Measurements from ENCODE around the gene WDR25.

GRCh38 chr14:100375888-100376829 lies at the start of gene WDR25:
Gene WDR25, plus strand, starts transcription at chr14:100376485.
- PRO-cap: bidirectional peak, plus-strand start at chr14:100376485, minus-strand start at chr14:100376279
- RAMPAGE, long total RNA: start-site peak on the minus strand at chr14:100376277-100376315, 208 reads; start-site peak on the plus strand at chr14:100376465-100376485, 52 reads

DNA sequence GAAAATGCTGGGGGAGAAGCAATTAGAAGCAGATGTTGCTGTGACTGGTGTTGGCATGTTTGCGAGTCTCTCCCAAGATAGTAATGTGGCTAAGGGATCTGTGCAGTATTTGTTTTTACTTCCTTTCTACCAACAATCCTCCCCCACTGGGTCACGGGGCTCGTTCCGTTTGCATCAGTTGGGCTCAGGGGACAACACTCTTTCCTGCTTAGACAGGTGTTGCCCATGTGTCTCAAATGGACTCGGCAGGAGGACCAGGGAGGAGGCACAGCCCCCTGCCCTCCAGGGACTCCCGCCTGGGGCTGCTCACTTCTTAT lies 100.9 kb downstream of the BEGAIN start:
- PRO-cap: no peak
- RAMPAGE, long total RNA: no peak

GRCh38 chr14:100568594-100569145 lies 18.5 kb downstream of the BEGAIN start:
- PRO-cap: no peak
- RAMPAGE, long total RNA: no peak

DNA sequence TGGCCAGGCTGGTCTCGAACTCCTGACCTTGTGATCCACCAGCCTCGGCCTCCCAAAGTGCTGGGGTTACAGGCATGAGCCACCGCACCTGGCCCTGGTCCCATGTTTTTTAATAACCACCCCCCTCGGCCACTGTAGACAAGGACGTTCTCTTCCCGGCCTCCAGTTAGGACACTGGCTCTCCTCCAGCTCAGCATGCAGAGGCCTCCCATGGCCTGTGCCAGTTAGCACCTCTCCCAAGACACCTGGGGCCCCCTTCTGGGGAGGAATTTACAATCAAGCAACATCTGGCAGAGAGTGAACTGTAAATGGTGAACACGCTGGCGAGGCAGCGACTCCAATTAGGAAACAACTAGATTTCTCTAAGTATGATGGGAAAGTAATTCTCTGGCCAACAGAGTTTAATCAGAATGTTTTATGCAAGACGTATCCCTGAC lies 61.9 kb upstream of the DLK1 start:
- PRO-cap: no peak
- RAMPAGE, long total RNA: no peak

DNA sequence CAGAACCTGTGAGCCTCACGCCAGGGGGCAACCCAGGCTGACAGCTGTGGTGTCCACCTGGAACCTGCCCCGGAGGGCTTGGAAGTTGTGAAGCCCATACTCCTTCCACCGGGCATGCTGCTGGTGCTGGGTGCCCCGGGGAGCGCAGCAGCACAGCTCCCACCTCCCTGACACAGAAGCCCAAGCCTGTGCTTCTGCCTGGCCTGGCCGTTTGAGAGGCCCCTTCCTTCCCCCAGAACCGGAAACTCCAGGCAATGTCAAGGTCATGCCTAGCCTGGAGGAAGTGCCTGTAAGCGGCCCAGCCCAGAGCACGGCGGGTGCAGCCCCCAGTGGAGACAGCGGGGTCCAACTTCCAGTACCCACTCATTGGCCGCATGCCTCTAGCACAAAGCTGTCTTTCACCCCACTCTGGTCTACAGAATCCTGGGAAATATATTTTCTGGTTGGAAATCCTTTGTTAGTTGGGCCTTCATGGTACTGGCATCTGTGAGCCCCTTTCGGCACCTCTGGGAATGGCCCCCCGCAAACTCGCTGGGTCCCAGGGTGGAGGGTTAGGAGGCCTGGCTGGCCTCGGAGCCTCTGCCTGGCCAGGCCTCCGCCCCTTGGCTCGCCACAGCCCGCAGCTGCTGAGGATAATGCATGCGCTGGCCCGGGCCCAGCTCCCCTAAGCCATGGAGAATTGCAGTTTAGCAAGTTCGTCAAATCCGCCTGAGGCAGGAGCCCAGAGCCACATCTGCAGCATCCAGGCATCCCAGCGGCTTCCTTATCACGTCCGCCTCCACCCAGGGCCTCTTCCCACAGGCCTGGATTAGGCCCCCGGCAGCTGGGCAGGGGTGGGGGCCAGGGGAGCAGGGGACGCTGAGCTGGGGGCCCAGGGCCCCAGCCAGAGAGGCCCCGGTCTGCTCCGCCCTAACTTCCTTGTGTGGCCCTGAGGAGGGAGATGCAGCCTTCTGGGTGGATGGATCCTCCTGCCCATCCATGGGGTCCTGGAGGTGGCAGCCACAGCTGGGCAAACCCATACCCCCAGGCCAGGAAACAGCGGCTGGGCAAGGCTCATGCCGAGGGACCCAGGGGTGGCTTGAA lies 48.9 kb upstream of the DLK1 start:
- PRO-cap: bidirectional peak, plus-strand start at position 254 of the sequence, minus-strand start at position 174 of the sequence; unidirectional peak, plus-strand start at position 701 of the sequence
- RAMPAGE, long total RNA: no peak

DNA sequence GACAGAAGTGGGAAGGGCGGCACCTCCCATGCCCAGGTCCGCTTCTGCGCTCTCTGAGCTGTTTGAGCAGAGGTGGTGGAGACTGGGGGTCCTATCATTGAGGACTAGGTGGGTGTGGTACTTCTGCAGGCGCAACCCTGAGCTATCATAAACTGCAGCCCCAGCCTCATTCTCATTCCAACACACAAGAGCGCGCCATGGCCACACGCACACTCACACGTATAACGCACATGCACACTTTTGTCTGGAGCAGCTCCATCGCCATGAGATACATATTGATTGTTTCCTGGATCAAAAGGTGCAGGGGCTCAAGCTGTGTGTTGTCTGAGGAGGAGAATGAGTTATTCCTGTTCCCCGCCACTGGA lies 84.8 kb downstream of the DLK1 start:
- PRO-cap: no peak
- RAMPAGE, long total RNA: no peak

- PRO-cap: bidirectional peak, plus-strand start at chr14:100826118, minus-strand start at chr14:100825941
- RAMPAGE, long total RNA: start-site peak on the plus strand at chr14:100826117-100826121, 2,437 reads
Observed at GRCh38 chr14:100825663-100826666, 77.6 kb downstream of the RTL1 start.

DNA sequence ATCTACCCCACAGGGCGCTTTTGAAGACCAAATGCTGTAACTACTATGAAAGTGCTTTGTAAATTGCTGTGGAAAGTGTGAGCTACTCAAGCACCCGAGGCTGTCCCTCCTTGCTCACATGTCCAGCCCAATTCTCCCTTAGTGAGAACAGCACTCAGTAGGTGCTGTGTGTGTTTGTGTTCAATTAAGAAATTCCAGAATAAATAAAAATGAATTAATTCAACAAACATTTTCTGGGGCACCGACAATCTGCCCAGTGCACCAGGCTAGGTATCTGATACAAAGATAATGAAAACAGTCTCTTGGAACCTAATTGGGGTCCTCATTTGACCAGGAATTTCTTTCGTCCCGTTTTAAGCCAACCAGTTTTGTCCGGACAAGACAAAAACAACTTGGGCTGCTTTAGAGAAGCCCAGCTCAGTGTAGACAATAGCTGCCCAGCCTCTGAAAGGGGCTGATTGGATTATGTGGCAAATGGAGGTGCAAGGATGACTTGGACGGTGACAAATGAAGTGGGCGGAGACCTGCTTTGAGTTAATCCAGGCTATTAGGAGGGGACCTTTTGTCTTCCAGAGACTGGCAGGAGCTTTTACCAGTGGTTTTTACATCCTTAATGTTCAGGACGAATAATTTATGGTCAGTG lies 73.0 kb downstream of the RTL1 start:
- PRO-cap: no peak
- RAMPAGE, long total RNA: no peak

DNA sequence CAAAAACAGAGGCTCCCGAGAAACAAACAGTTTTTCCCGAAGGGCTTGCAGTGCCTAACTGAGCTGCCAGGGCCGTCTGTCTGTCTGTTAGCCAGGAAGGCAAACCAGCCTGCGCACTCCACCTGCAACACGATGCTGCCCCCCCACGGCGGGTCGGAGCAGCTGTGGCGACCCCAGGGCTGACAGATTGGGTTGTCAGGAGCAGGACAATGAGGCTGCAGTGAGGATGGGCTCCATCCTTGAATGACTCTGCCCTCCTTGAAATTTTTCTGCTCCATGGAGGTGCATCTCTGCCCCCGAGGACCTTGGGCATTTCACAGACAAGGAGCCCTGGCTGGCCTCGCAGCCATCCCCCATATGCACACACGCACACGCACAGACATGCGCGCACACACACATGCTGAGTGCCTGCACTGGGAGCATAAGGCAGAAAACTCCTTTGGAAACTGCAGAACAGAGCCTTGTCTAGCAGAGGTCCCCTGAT lies 2.6 kb downstream of the RTL1 start:
- PRO-cap: no peak
- RAMPAGE, long total RNA: no peak

GRCh38 chr14:101109750-101110443 lies 206.4 kb upstream of the RTL1 start:
- PRO-cap: no peak
- RAMPAGE, long total RNA: no peak

DNA sequence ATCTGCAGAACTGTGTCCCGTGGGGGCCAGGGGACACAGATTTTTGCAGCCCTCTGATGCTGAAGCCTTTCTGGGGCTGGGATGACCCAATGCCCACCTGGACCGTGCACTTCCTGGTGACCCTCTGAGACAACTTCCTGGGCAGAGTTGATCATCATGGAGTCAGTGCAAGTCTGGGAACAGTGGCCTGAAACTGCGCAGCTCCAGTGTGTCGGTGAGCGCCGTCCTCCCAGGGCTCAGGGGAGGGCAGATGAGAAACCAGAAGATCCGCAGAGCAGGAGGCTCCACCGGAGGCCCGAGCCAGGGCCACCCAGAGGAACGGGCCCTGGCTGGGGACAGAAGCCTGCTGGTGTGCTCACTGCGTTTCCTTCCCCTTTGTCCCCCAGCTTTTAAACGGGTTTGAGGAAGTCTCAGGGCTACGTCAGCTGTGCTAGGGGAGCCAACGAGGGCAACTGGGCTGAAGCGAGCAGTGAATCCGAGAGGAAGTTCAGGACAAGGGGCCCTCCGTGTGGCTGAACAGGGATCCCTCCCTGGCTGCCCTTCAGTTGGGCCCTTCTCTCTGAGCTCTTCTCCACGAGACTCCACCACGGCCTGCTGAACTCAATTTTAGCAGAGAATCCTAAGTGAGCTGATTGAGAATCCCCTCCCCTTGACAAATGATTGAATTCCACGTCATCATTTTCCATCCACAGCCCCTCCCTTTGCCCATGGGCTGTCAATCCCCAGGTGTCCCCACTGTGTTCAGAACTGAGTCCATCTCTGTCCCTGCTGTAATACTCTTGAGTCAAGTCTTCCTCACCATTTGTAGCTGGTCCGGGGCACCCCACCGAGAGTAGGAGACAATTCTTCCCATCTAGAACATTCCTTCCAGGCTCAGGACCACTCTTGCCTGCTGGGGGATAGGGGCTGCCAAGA lies 217.7 kb upstream of the RTL1 start:
- PRO-cap: bidirectional peak, plus-strand start at position 469 of the sequence, minus-strand start at position 366 of the sequence
- RAMPAGE, long total RNA: no peak

DNA sequence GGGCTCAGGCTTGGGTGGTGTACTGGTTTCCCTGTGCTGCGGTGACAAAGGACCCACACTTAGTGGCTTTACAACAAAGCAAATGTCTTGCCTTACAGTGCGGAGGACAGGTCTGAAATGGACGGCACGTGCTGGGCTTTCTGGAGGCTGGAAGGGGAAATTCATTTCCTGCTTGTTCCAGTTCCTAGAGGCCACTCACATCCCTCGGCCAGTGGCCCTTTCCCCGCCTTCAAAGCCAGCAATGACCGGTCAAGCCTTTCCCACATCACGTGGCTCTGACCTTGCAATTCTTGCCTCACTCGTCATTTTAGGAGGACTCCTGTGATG lies 298.2 kb upstream of the RTL1 start:
- PRO-cap: unidirectional peak, minus-strand start at position 234 of the sequence
- RAMPAGE, long total RNA: no peak

DNA sequence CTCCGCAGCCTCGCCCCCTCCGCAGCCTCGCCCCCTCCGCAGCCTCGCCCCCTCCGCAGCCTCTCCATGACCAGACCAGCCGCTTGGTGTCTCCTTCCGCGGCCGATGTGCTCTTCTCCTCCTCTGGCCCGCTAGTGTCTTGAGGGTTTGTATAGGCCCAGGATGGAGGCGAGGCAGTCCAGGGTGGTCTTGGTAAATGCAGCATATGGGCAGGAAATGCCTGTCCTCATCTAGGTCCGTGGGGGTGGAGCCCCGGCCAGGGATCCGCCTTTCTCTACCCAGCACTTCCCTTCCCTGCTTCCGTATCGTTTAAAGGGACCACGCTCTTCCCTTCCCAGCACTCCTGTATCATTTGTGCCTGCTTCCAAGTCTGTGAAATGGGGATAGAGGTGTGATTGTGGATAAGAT lies 326.6 kb upstream of the RTL1 start:
- PRO-cap: unidirectional peak, minus-strand start at position 200 of the sequence
- RAMPAGE, long total RNA: no peak

DNA sequence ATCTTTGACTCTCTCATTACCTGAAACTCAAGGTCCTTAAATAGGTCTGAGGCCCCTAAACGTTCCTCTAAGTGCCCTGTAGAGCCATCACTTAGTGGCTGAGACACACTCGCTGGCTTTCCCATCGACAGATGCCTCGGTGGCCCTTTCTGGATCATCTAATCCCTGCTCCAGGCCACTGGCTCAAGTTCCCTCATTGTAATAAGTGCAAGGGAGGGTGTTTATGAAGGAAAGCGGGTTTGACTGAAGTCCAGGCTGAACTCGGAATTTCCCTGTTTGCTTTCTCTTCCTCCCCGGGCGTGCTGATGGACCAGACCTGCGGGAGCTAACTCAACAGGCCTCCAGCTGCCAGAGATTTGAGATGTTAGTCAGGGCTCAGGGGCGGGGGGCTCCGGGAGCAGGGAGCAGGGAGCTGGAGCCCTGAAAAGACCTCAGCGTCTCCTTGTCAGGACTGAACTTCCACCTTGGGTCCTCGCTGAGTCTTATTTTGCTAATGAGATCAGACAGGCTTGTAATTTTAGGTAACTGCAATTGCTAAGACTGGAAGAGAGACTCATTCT lies 280.9 kb upstream of the PPP2R5C start:
- PRO-cap: unidirectional peak, minus-strand start at position 458 of the sequence
- RAMPAGE, long total RNA: no peak

- PRO-cap: no peak
- RAMPAGE, long total RNA: no peak
Observed at GRCh38 chr14:101709788-101710576, 51.5 kb upstream of the PPP2R5C start.

- PRO-cap: no peak
- RAMPAGE, long total RNA: no peak
Observed at GRCh38 chr14:101765970-101766749, 4.7 kb downstream of the PPP2R5C start.

DNA sequence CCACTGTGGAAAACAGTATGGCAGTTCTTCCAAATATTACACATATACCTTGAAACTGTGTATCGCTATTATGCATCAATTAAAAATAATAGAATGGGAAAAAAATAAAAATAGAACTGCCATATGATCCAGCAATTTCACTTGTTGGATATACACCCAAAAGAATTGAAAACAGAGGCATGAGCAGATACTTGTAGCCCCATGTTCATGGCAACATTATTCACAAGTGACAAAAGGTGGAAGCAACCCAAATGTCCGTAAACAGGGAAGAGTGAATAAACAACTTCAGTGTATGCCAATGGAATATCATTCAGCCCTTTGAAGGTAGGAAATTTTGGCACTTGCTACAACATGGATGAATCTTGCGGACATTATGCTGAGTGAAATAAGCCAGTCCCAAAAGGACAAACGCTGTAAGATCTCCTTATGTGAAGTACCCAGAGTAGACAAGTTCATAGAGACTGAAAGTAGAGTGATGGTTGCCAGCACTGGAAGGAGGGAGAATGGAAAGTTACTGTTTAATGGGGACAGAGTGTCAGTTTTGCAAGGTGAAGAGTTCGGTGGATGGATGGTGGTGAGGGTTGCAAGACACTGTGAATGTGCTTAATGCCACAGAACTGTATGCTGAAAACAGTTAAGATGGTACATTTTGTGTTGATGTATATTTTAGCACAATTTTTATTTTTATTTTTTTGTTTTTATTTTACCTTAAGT lies 44.1 kb downstream of the PPP2R5C start:
- PRO-cap: no peak
- RAMPAGE, long total RNA: no peak

- PRO-cap: no peak
- RAMPAGE, long total RNA: start-site peak on the plus strand at chr14:101819756-101819848, 14 reads
Observed at GRCh38 chr14:101819577-101820149, 58.2 kb downstream of the PPP2R5C start.

DNA sequence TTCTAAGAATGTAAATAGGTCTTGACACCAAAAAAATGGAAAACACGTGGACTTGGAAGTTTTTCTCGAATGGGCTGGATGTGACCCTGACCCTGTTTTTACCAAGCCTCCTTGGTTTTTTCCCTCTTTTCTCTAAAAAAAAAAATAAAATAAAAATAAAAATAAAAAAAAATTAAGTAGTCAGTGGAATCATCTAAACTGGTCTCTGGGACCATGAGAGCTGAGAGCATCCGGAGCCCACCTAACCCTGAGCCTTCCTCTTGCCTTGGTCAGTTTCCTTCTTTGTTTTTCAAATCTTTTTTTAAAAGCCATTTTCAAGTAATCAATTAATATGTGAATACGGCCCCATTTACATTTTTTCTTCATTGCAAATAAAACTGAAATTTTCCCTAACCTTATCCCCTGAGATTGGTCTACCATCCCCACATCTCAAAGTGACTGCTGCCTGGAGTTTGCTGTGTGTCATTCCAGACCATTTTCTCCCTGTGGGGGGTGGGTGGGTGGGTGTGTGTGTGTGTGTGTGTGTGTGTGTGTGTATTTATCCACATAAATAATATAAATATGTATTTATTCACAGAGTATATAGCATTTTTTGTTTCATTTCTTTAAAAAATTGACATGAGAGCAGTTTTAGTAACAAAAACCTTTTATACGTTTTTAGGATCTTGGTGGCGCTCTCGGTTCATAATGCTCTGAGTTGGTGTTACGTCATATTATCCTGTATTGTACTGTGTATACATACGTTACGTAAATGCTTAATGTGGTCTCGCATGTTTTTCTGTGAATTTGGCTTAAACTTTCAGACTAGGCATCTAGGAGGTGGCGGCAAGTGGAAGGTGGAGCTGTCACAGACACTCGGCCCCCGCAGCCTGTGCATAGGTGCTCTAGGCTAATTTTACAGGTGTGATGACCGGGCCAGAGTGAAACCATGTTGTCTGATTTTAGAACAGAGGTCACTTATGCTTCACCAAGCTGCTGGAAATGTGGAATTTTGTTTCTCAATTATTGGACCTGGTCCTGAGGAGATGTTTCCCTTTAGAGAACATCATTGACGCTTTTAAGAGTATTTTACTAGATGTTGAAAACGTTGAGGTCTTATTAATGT lies 59.8 kb downstream of the PPP2R5C start:
- PRO-cap: unidirectional peak, plus-strand start at position 802 of the sequence
- RAMPAGE, long total RNA: no peak

DNA sequence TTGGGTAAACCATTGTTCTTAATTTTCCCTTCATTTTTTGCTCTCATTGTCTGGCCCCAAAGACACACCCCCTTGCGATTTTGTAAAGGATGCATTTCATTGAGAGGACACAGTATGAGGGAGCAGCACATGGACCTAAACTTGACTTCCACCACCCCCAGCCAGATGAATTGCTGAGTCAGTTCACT lies 71.9 kb downstream of the PPP2R5C start:
- PRO-cap: no peak
- RAMPAGE, long total RNA: no peak